Vermiform appendix (tissue), 1 donor: ENCODE measurements around a stretch of chrX.

DNA sequence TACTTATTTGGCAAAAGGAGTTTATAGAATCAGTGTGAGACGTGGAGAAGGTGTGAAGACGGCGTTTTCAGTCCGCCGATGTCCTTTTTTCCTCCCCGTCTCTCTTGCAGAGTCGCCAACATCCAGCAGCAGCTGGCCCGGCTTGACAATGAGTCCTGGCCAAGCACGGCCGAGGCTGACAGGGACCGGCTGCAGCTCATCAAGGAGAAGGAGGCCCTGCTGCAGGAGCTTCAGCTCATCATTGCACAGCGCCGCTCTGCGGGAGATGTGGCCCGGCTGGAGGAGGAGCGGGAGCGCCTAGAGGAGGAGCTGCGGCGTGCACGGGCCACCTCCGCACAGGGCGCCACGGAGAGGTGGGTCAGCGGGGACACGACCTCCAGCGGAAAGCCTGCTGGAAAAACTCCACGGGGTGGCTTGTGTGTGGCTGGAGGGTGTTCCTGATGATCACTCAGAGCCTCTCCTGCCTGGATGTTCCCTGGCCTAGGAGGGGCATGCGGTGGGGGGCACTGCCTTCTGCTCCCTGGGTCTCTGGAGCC is 47.0 kb upstream of the CLCN4 start:
- PRO-cap: no peak

DNA sequence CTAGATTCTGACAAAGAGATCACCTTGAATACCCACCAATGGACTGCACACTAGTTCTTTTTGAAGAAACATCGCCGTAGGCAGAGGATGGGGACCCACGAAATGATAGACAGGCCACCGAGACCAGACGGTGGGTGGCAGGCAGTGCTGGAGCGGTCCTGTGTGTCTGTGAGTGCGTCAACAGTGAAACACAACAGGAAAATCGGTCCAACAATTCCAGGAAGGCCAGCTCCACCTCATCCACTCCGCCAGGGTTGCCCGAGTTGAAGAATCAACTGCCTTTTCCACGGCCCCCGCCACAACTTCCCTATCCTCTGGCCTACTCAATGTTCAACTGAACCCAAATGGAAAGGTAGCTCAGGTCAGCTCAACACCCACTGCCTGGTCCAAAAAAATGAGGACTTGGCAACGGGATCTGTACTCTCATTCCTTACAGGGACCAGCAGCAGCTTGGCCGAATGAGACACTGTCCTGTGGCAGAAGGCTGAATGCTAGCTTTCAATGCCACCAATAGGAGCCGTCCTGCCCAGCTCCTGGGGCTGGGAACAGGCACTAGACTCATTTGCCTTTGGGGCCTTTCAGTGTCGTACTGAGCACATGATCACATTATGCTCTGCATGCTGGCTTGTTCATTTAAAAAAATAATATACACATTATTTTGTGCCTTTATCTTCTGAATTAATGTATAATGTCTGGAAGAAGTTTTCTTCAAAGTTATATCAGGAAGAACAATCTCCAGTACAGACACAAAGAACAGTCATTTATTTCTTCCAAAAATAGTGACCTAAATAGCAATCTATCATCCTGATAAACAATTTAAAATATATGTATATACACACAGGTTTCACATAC is 43.4 kb downstream of the MID1 start:
- PRO-cap: no peak

DNA sequence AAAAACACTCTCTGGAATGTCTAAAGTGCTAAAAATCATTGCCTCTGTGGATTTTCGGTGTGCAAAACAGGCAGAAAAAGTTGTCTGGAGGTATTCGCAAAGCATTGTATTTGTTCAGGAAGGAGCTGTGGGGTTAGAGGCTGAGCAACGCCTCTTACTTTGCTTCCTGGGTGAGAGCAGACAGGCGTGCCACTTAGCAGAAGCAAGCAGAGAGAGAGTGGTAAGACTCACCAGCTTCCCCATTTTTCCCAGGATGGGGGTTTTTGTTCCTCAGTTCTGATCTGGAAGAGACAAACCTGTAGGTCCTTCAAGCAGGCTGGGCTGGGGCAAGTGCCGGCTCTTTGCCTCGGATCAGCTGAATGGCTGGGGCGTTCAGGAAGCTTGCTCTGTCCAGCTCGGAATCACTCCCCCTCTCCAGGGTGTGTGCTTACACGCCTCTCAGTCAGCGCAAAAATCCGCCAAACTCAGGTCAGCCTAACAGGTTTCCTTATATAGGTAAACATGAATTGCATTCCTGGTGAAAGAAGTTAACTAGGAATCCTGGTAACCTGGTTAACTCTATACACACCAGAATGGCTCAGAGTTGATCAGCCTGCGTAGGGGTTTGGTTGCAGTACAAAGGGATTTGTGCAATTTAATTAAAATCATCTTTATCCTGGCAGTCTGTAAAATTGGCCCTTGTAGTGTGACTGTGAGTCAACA is 213.1 kb upstream of the MID1 start:
- PRO-cap: unidirectional peak, minus-strand start at position 403 of the sequence

- PRO-cap: no peak
Measured at GRCh38 chrX:11340056-11340499, 46.9 kb downstream of the AMELX start.

GRCh38 chrX:11351347-11352350 is 58.4 kb downstream of the AMELX start:
- PRO-cap: unidirectional peak, minus-strand start at chrX:11351656

DNA sequence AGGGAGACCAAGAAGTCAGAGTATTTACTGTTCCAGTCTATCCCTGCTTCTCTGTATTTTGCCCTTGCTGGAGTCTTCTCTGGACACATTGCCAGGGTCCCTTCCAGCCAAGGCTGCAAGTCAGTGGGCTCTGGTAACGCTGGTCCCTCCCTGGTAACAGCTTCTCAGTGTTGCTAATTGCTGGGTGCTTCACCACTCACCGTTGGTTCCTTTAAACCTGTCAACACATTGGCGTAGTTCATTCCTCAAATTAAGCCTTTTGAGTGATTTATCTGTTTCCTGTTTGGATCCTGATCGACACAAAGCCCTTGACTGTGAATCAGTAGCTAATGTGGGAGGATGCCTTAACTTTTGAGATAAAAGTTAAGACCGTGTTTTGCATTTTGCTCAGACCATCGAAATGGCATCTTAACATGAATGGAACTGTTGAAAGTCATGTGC is 125.8 kb downstream of the AMELX start:
- PRO-cap: no peak

DNA sequence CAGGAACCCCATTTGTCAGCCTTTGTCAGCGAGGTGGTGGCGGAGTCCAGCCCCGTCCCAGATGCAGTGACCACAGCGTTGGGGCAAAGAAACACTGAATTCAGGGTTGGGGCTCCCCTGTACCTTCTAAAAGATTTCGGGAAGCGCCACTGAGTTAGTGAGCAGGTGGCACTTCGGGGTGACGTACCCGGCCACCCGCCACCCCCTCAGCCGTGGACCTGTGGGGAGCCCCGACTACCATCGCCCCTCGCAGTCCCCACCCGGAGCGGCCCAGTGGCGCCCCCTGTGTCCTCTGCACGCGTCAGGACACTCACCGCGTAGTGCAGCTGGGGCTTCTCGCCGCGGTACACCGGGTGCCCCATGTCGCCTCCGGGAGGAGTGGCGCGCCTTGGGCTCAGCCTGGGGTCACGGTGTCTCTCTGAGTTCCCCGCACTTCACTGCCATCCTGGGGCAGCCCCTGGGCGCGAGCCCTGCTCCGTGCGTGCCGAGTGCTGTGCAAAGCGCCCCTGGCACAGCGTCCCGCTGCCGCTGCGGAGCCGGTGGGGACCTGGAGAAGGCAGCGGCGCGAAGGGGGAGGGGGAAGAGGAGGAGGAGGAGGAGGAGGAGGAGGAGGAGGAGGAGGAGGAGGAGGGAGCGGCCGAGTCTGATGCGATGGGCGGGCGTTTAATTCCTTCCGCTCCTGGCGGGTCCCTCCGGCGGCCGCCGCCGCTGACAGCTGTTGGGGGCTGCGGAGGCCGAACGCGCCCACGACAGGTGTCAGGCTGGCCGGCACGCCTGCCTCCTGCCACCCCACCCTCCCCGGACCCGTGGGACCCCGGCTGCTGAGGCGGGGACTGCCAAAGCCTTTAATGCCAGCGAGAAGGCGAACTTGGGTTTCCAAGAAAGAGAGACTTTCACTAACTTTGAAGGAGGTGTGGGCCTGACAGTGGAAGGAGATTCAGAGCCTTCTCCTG is 134.3 kb downstream of the AMELX start:
- PRO-cap: bidirectional peak, plus-strand start at position 671 of the sequence, minus-strand start at position 524 of the sequence

GRCh38 chrX:11941167-11941484 is 183.1 kb downstream of the MSL3 start:
- PRO-cap: no peak

GRCh38 chrX:12843853-12844341 is 23.0 kb upstream of the TLR7 start:
- PRO-cap: unidirectional peak, plus-strand start at chrX:12844175

GRCh38 chrX:12951449-12951943 is 23.4 kb upstream of the TMSB4X start:
- PRO-cap: bidirectional peak, plus-strand start at chrX:12951784, minus-strand start at chrX:12951768

DNA sequence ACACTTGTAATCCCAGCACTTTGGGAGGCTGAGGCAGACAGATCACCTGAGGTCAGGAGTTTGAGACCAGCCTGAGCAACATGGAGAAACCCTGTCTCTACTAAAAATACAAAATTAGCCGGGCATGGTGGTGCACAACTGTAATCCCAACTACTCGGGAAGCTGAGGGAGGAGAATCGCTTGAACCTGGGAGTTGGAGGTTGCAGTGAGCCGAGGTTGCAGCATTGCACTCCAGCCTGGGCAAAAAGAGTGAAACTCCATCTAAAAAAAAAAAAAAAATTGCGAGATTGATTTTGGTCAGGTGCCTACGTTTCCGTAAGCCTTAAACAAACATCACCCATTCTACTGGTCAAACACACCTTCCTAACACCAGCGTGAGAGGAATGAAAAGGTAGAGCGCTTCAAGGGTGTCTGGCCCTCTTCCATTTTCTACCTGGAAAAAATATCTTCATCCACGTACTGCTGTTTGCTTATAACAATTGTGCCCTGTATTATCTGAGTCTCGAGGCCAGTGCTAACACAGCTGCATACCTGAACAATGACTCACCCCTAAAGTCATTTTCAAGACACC is 13.7 kb downstream of the TMSB4X start:
- PRO-cap: no peak

- PRO-cap: bidirectional peak, plus-strand start at chrX:12999732, minus-strand start at chrX:12999637
Measured at GRCh38 chrX:12999489-12999947, 24.6 kb downstream of the TMSB4X start.

DNA sequence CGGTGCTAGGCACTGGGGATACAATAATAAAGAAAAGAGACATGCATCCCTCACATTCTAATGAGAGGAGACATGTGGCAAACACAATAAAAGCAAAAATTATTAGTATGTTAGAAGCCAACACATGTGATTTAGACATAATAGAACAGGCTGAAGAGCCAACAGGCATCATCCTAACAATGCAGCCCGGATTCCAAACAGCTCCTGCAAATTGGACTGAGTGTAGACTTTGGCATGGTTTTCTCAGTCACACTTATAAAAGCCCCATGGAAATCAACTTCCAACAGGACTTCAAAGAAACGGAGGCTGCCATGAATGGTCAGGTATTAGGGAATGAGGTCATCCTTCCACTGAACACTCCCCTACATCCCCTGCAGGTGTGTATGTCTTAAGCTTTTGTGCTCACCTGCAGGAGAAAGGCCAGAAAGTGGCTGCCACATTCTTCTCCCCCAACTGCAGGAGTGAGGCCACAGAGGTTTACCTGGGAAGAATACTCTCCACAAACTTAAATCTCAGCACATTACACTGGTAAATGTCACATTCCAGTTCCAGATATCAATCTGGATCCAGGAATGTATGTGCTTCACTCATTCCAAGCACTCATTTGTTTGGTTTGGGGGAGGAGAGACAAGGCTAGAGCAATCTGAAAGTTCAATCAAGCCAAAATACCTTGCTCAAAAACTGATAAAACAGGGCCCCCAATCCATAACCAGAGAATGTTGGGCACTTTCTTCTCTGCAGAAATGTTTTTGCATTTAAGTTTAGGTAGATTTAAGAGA is 15.6 kb downstream of the FAM9C start:
- PRO-cap: no peak

GRCh38 chrX:13047884-13048083 is 3.4 kb upstream of the FAM9C start:
- PRO-cap: no peak

- PRO-cap: no peak
Measured at GRCh38 chrX:13398259-13399074, 78.6 kb upstream of the ATXN3L start.

DNA sequence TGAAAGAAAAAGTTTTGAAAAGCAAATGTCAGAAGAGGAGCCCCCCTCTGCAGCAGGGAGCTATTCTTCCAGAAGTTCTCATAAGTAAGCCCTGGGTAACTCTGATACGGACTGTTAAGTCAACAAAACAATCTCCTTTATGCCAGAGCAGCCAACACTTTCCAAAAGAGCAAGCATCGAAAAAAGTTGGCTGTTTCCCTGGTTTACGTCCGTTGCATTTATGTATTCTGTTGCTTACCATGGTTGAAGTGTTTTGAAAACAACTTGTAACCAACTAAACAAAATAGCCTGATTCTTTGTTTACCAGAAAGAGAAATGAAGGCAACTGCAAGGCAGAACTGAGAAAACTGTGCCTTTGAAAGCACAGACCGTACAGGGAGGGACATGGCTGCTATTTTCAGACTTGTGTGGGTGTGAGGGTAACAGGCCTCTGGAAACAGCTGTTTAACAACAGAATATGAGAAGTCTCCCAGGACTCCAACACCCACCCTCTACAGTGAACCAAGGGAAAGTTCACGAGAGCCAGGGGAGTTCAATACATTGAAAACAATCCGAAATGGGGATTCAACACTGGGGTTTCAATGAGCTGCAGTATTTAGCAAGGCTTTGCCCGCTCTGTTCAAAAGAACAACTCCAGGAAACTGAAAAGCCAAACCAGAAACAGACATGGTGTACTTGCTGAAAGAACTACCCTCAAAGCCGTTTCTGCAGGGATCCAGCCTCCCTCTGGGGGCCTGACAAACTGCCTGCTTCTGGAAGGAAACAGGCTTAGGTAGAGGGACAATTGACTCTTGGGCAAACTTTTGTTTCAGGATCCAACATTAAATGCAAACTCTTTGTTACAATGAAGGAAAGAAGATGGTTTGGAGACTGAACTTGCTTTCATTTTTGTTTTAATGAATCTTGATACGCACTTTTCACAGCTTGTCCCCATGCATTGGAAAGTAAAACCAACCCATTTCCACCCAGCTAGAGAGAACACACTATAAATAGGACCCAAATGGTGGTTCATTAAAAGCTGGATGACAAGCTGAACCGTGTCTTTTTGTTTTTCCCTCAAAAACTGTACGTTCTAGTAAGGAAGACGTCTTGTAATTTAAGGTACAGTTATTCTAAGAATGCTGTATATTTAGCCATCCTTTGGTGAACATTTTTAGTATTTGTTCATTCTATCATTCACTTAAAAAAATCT is 95.6 kb upstream of the EGFL6 start:
- PRO-cap: bidirectional peak, plus-strand start at position 1,014 of the sequence, minus-strand start at position 932 of the sequence

- PRO-cap: no peak
Measured at GRCh38 chrX:13669114-13669704, 16.3 kb downstream of the TCEANC start.

DNA sequence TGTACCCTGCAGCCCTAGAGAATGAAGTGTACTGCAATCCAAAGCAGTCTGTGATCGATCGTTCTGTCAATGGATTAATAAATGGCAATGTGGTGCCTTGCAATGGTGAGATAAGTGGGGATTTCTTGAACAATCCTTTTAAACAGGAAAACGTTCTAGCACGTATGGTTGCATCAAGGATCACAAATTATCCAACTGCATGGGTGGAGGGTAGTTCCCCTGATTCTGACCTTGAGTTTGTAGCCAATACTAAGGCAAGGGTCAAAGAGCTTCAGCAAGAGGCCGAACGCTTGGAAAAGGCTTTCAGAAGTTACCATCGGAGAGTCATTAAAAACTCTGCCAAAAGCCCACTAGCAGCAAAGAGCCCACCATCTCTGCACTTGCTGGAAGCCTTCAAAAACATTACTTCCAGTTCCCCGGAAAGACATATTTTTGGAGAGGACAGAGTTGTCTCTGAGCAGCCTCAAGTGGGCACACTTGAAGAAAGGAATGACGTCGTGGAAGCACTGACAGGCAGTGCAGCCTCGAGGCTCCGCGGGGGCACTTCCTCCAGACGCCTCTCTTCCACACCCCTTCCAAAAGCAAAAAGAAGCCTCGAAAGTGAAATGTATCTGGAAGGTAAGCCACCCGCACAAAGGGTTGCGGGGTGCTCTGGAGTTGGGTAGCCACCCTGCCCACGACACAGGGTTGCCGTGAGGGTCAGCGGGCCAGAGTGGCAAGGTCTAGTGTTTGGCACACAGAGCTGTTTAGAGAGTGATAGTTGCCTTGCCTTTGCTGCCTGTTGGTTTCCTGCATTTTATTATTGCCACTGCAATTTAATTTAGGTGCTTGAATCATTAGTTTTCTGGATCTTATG is 25.8 kb downstream of the OFD1 start:
- PRO-cap: no peak

DNA sequence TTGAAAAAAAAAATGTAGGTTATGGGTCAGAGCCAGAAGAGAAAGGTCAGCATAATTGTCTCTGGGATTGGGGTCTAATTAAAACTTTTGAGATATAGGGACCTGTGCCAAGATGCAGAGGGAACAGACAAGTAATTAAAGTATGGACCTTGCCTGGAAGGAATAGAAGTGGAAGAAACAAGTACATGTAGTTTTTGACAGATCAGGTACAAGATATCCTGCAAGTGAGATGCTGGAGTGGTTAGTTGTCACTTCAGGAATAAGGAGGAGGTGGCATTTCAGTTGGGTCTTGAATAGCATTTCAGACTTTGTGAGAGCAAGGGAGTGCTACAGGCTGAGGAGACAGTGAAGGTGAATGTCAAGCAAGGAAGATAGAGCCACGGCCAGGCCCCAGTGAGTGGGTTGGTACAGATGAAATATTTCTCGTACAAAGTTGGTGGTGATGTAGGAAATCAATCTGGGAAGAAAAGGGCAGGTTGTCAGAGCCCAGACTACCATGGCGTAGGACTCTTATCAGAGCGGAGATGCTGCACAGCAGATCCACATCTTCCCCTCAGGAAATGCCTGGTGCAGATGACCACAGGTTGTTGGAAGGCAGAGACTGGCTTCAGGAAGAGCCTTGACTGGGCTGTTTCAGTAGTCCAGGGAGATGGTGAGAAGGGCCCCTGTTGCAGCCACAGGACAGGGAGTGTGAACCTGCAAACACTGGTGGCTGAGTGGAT is 31.3 kb downstream of the OFD1 start:
- PRO-cap: no peak

GRCh38 chrX:14027720-14028103 is 2.0 kb downstream of the GEMIN8 start:
- PRO-cap: no peak